Camera-type eye (tissue), 1 donor: ENCODE measurements around the gene ACAN.

- RAMPAGE, long total RNA = no peak
Observed at GRCh38 chr15:85770760-85771114, 24.0 kb downstream of the KLHL25 start.

DNA sequence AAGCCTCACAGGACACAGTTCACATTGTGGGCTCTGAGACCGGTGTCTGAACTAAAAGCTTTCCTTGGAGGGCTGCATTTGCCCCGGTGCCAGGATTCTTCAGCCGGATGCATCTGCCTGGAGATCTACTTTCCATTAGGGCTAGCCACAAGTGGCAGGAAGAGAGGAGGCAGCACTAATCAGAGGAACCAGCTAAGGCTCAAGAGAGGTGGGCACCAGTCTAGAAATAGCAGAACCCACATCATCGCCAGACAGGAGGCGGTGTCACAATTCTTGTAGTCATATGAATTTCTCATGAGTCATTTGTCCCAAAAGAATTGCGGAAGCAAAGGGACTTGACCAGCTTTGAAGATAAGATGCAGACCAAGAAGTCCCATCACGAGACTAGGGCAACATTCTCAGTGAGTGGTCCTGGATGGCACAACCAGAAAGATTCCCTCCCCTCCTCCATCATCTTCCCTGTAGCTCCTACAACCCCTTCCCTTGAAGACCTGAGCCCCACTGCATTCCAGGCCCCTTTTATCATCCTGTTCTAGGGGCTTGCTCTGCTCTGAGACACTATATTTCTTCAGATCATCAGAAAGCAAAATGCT, 353.5 kb downstream of the NTRK3 start:
- RAMPAGE, long total RNA = no peak

- RAMPAGE, long total RNA = no peak
Observed at GRCh38 chr15:88257581-88257903, 1.0 kb upstream of the NTRK3 start.

- RAMPAGE, long total RNA = no peak
Observed at GRCh38 chr15:88454887-88455398, 12.2 kb downstream of the MRPL46 start.

DNA sequence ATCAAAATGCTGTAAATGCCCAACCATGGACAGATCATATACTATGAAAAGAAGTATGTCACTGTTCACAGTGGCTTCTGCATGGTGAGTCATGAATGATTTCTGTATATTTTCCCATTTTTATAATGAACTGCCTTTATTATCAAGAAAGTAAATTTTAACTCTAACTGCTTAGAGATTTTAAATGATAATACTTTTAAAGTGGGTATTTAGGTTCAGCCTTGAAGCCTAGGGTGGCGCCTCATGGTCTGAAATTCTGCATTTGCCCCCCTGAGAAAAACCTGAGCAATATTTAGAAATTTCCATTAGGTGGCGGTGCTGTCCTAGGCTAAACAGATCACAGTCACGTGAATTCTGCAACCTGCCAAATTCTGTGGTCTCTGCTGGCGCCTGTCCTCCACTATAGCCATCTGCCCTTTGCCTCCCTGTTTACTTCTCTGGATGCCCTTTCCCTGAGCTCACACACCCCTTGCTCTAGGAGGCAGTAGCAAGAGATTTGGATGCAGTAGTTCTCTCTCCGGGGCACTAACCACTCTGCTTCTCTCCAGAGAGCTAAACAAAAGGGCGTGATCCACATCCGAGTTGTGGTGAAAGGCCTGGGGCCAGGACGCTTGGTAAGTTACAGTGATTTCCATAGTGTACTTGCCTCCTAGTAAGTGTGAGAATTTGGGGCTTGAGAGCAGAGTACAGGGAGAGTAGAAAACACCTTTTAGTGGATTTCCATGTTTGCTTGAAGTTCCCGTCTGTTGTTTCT, 9.1 kb downstream of the MRPS11 start:
- RAMPAGE, long total RNA = no peak

DNA sequence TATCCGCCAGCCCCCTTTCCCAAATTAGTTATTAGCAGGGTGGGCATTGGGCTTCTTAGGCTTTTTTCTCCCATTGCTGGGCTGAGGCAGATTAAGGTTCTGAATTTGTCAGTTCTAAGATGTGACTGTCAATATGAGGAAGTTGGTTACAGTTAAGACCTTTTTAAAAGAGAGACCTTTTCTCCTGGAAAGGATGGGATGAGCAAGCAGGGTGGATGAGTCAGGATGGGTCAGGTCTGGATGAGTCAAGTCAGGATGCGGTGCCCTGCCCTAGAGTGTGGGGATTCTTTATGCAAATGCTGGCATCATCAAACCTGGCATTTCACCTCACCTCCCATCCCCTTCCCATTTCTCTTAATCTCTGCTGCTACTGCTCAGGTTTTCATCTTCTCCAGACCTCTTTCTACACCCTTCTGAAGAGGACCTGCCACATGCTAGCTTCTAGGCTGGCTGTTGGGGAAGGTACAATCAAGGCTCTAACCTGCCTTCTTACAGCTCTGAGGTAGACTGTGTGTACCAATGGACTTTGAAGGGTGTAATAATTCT, 2.0 kb downstream of the AEN start:
- RAMPAGE, long total RNA = no peak

- RAMPAGE, long total RNA = no peak
Observed at GRCh38 chr15:88635479-88636605, 3.0 kb upstream of the ISG20 start.

DNA sequence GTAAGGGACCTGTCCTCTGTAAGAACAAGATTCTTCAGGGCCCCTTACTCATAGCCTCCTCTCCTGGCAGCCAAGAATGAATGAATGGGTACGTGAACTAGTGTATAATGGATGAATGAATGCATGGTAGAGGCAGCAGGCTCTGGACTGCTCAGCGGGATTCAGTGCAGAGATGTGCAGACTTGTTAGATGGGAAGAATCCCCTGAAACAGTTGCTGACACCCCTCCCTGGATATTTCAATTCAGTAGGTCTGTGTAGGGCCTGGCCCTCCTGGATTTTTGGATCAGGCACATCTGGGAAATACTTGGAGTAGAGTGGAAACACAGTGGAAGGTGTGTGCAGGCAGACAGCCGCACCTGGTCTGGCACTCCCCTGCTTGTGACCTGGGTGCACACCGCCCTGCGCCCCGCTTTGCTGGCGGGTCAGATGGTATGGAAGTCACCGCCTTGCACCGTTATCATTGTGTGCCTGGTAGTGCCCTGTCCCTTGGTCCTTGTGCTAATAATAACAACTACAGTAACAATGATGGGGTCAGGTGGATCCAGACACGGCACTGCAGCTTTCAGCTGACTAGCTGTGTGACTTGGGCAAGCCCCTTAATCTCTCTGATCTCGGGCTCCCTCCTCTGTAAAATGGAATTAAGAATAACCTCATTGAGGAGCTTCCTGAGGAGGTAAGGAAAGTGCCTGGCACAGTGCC, 9.4 kb downstream of the ISG20 start:
- RAMPAGE, long total RNA = no peak

DNA sequence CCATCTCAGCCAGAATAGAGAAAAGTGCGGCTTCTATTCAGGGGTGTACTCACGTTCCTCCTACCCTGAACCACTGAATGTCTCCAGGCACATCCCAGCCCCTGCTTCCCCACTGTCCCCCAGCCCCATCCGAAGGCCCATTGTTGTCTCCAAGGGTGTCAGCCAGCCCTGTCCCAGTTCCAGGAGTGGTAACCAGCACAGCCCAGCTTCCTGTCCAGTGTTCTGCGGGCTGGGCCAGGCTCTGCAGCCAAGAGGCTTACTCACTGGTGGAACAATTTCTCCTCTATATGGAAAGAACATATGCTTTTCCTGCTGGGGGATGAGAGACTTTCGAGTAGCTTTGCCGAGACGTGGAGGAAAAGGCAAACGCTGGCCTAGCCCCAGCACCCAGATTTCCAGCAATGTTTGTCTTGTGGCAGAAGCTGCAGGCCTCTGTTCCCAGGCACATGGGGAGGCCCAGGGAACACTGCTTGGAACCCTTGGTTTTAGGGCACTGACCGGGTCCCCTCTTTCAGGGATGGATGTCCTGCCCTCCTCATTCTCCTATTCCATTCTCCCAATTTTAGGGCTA, 20.8 kb downstream of the ISG20 start:
- RAMPAGE, long total RNA = no peak

DNA sequence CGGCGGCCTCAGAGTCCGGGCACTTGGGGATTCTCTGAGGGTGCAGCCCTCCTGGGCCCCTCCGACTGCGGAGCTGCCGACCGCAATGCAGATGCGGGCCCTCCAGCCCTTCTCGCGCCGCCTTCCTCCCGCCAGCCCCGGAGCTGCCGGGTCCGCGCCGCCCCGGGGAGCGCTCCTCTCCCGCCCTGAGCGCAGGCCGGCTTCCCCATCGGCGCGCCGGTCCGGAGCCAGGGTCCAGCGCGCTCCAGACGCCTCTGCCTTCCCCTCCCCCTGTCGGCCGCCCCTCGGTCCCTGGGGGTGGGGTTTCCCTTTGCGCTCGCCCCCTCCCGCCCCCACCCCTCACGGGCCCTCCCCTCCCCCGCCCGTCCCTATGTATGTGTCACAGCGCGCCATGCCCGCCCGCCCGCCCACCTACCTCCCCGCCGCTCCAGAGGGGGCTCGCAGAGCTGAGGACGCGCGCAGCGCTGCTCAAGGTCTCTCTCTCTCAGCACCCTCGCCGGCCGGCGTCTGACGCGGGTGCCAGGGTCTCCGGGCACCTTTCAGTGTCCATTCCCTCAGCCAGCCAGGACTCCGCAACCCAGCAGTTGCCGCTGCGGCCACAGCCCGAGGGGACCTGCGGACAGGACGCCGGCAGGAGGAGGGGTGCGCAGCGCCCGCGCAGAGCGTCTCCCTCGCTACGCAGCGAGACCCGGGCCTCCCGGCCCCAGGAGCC, at the start of gene ACAN:
ACAN (plus strand) TSS at position 402 of the 712 bp plus-strand sequence.
- RAMPAGE, long total RNA = start-site peak on the plus strand centred at position 436 of the sequence, 28 bp wide, 82 reads

GRCh38 chr15:88803787-88804048, 482 bp downstream of the ACAN start:
- RAMPAGE, long total RNA = no peak

- RAMPAGE, long total RNA = no peak
Observed at GRCh38 chr15:89157867-89158533, 63.4 kb downstream of the RLBP1 start.

DNA sequence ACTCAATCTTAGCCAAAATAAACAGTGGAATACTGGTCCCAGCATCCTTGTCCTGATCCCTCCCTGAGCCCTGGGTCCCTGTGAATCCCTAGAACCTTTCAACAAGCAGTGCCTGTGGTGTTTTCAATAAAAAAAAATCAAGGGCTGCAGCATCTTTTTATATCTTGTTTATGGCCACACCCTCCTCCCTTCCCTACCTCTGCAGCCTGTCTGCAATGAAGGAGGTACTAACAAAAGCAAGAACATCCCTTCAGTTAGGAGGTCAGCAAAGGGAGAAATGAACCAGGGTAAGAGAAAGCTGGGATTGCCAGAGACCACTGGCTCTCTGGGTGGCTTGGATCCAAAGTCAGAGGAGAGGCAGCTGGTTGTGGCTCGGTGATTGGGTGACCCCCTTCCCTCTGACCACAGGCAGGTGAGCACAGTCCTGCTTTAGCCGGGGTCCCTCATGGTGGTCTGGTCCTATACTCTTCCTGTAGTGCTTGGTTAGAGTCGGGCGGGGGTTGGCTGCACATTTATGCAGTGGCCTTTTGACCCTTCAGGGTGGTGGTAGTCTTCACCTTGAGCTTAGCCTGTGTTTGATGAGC, 37.7 kb downstream of the RLBP1 start:
- RAMPAGE, long total RNA = no peak

GRCh38 chr15:89196677-89197455, 24.5 kb downstream of the RLBP1 start:
- RAMPAGE, long total RNA = no peak

GRCh38 chr15:89311386-89311915, 23.2 kb downstream of the POLG start:
- RAMPAGE, long total RNA = no peak

DNA sequence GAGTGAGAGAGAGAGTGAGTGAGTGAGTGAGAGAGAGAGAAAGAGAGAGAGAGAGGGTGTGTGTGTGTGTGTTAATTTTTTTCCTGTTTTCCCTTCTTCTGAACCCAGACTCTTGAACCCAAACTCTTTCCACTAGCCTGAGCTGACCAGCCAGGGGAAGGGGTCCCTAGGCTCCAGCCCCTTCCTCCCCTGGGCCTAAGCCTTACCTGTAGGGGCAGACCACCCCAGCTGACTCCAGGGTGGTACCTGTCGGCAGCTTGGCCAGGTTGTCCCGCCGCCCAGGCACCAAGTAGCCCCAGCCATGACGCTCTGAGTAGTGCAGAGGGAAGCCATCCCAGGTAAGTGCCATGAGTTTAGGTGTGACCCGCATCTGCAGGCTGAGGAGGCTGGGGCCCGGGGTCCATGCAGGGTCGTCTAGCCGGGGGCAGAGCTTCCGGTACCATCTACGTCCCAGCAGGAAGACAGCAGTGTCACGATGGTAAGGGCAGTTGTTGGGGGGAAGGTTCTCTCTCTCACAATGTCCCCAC, 9.3 kb downstream of the POLG start:
- RAMPAGE, long total RNA = no peak

GRCh38 chr15:89377922-89378363, 43.3 kb upstream of the POLG start:
- RAMPAGE, long total RNA = no peak

- RAMPAGE, long total RNA = no peak
Observed at GRCh38 chr15:89378364-89379416, 44.1 kb upstream of the POLG start.

DNA sequence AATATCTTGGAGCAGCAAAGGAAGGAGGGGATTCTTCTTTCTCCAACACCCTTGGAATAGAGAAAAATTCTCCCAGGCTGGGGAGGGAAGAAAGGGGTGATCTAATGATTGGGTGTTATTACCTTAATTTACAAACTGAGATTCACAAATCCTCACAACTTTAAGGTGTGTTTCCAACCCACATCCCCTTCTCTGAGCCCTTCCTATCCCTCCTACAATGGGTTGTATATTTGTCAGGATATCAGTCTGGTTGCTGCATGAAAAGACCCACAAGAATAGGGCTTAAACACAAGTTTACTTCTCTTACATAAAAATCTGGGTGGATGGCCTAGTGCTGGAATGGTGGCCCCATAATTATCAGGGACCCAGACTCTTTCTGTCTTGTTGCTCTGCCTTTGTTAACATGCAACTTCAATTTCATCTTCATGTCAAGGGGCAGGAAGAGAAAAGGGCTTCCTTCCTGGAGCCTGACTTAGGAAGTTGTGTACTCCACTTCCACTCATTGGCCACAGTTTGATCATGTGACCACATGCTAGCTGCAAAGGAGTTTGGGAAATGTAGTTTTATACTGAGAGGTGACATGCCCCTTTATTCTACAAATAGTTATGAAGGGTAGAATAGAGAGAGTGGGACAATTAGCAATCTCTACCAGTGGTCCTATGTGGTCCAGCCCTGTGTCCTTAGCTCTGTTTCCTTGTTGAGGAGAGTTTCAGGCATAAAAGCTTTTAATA, 39.4 kb downstream of the RHCG start:
- RAMPAGE, long total RNA = no peak

DNA sequence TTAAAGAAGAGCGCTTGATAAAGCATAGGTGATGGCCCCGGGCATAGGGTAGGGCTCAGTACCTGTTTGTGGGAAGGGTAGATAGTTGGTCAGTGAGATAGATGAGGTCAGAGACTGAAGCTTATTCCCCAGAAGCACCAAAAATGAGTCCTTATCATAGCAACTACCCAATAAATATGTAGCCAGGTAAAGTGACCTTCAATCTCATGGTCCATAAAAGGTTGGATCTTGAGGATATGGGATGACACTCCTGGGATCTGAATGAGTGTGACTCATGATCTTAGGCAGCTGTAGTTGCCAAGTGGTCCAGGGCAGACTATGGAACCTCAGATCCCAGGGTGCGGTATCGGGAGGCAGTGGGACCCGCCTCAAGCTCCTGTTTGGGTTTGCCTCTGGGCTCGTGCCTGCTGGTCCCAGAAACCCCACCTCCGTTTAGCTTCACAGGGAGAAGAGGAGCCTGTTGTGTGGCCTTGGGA, 8.3 kb downstream of the PLIN1 start:
- RAMPAGE, long total RNA = no peak